Placental pericyte (primary cell): Measurements from ENCODE around the gene TCTN2.

- CAGE, long polyA plus RNA: no peak
Measured at GRCh38 chr12:123522179-123522734, 11.3 kb downstream of the RILPL1 start.

- CAGE, long polyA plus RNA: no peak
Measured at GRCh38 chr12:123622022-123622637, 11.4 kb downstream of the EIF2B1 start.

- CAGE, long polyA plus RNA: no peak
Measured at GRCh38 chr12:123670753-123671936, at the start of gene TCTN2. TCTN2 (plus strand) TSS chr12:123671113.

DNA sequence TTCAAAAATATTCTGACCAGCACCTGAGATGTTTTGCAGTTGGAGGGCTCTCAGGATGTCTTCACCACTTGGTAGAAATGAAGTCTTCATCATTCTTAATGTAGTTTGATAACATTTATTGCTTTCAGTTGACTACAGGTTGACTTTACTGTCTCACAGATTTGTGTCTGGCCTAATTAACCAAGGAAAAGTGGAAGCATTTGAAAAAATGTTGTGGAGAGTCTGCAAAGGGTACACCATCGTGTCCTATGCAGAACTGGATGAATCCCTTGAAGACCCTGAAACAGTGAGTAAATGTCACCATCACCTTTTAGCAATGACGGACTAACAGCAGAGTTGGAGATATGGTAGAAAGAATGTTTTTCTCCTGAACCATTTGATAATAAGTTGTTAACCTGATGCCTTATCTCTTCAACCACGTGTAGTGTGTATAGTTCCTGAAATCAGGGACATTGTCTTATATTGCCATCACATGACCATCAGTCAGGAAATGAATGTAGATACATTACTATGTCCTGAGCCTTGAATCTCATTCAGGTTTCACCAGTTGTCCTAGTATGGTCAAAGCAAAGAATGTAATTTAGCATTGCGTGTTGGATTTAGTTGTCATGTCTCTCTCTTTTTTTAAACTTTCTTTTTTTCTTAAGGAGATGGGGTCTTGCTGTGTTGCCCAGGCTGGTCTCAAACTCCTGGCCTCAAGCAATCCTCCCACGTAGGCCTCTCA is 15.6 kb downstream of the ATP6V0A2 start:
- CAGE, long polyA plus RNA: no peak

DNA sequence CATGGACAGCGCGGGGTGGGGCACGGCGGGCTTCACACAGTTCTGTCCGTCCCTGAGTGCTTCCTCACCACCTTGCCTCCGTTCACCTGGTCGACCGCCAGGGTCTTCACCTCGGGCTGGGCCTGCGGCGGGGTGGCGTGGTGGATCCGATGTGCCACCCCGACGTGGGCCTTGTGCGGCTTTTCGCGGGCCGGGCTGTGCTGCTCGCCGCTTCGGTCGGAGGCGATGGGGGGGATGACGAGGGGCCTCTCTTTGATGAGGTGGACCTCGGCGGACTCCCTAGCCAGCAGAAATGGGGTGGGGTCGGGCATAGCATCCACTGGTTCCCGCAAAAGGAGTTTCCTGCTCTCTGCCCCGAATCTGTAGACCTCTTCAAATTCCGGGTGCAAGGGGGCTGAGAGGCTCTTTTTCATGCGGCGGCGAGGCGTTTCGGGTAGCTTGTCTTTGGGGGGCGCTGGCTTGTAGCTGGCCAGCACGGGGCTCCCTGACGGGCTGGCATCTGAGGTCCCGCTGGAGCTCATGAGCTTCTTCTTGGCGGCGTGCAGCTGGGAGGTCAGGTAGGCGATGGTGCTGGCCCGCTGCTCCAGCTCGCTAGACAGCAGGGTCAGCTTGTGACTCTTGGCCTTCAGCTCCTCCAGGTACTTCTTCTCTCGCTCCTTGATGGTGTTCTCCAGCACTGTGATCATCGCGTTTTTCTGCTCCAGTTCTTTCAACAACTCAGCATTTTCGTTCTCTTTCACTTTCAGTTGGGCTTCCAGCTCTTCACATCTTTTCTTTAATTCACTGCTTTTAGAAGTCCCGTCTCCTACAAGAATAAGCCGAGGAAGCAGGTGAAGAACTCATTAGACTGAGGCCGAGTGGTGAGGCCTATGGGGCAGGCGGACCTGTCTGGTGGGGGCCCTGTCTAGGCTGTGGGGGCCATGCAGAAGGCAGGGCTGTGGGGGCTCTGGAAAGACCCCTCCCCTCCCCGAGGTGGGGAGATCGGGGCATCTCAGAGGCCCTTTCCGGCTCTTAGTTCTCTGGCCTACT is 35.3 kb downstream of the CCDC92 start:
- CAGE, long polyA plus RNA: no peak

- CAGE, long polyA plus RNA: no peak
Measured at GRCh38 chr12:123942108-123942925, 30.3 kb downstream of the CCDC92 start.

- CAGE, long polyA plus RNA: no peak
Measured at GRCh38 chr12:124008353-124008725, 35.3 kb downstream of the ZNF664 start.

DNA sequence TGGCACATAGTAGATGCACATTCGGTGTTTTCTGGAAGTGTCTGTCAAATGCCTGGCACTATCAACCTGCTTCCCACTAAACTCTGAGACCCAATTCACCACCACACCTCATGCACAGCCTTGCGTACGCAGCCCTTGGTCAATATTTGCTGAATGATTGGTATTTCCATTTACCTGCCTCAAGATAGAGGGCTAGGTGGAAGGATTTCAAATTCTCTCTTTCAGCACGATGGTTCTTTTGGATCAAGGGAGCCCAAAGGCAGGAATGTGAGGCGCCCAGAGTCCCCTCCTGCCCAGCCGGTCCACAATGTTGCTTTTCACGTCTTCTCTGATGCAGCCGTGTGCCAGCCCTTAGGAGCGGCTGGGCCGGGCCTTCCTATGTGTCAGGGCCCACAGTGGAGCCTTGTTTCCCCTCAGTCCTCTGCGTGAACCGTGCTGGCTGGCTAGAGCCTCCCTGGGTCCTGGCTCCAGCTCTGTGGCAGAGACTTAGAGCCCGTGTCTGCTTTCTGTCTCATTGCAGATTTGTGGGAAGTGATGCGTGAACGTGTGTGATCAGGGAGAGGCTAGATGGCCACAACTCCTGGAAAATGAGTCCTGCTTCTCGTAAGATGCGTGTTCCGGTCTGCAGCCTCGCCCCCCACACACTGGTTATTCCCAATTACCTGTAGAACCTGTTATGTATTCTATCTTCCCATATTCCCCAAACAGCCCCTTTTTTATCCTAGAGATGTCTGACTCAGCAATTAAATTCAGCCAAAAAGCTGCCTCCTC is 99.8 kb upstream of the RFLNA start:
- CAGE, long polyA plus RNA: no peak

GRCh38 chr12:124238675-124239420 is 56.0 kb upstream of the RFLNA start:
- CAGE, long polyA plus RNA: no peak

DNA sequence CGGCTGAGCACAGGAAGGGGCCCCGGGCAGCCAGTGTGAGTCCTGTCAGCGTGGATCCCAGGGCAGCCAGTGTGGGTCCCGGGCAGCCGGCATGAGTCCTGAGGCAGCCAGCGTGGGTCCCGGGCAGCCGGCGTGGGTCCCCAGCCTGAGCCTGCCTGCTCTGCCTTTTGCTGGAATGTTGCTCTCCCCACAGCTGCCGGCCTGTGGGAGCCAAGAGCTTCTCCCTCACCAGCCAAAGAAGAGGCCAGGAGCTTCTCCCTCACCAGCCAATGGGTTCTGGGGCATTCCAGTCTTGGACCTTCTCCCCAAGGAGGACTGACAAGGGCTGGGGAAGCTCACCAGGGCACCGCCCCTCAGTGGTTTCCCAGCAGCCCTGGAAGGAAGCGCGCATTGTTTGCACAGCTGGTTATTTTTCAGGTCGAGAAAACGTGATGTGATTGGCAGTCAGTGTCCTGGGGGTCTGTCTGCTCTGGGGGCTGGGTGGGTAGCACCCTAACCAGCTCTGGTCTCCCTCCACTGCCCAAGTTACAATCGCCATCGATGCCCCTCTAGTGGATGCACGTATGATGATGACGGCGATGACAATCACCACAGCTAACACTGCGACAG is 14.9 kb upstream of the RFLNA start:
- CAGE, long polyA plus RNA: no peak

- CAGE, long polyA plus RNA: no peak
Measured at GRCh38 chr12:124300094-124300525, 5.2 kb downstream of the RFLNA start.

DNA sequence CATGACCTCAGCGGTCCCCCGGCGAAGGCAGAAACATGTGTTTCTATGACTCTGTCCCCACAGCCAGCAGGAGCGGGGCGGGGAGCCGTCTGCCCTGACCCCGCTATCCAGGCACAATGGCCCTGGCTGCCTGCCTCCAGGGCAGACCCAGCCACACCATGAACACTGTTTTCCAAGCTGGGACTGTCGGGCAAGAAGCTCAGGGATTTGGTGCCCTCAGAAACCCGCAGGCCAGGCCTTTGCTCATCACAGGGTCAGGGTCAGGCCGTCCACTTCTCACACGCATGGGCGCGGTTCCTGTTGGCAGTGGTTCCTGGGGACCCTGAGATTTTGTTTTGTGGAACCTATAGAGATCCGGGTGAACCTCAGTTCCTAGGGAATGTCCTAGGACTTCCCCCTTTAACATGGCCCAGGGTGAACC is 75.1 kb downstream of the RFLNA start:
- CAGE, long polyA plus RNA: no peak

DNA sequence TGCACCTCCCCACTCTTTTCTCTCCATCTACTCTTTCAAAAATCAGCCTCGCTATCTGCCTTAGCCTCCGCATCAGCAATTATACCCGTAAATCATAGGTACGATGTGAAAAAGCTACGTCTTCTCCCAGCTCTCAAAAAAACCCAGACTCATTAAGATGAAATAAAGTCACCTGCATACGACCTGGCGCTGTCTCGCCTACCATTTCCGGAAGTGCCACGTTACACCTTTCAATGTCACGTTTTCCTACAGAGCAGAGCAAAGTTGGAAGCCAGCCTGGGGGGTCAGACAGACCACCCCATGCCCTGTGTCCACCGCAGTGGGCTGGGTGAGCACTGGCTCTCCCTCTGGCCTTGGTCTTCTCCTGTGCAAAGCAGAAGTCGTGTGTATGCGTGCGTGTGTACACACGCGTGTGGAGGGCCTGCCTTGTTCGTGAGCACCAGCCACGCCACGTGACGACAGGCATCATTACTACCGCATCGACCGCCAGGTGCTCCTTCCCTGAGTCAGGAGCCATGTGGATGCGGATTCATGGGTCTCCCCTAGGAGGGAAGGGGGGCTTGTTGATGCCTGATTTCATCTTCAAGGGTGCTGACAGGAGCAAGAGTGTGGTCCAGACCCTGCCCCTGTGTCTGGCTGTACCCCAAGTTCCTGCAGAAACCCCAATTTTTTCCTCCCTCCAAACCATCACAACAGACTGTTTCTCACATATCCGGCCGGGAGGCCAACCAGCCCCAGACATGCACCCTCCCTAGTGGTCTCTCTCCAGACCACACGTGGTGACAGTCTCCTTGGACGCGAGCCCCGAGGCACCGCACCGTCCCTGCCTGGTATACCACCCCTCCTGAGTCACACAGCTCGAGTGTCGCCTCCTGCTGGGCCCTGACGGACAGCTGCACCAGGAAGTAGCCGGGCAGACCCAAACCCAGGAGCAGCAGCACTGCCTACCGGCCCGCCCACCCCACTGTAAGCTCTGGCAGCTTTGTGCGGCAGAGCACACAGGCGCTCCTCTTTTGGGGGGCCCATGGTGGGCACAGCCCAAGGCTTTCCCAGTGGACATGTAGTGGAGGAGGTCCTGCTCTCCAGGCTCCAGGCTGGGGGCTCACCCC is 97.1 kb downstream of the RFLNA start:
- CAGE, long polyA plus RNA: no peak

GRCh38 chr12:124432912-124433629 is 134.3 kb downstream of the NCOR2 start:
- CAGE, long polyA plus RNA: no peak

GRCh38 chr12:124437786-124438391 is 129.5 kb downstream of the NCOR2 start:
- CAGE, long polyA plus RNA: no peak

- CAGE, long polyA plus RNA: no peak
Measured at GRCh38 chr12:124467053-124467378, 100.4 kb downstream of the NCOR2 start.

DNA sequence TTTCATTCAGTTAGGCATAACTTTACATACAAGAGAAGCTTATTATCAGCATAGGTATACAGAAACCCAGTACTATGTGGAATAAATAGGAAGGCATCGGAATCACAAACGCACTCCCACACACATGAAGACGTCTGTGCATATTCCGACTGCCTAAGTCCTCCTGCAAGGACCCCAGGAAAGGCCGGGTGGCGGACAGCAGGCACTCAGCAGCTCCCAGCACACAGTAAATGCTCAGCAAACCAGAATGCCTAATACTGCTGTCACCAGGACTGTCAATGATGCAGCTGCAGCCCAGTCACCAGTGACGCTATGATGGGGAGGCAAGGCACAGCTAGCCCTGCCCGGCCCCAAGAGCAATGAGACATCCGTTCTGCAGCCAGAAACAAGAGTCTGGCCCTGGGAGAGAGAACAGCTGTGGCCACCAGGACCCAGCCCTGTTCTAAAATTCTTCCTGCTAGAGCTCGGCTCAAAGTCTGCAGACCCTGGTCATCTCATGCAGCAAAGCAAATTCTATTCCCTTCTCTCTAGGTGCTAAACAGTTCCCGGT is 69.8 kb downstream of the NCOR2 start:
- CAGE, long polyA plus RNA: no peak

GRCh38 chr12:124531154-124532219 is 35.9 kb downstream of the NCOR2 start:
- CAGE, long polyA plus RNA: no peak

DNA sequence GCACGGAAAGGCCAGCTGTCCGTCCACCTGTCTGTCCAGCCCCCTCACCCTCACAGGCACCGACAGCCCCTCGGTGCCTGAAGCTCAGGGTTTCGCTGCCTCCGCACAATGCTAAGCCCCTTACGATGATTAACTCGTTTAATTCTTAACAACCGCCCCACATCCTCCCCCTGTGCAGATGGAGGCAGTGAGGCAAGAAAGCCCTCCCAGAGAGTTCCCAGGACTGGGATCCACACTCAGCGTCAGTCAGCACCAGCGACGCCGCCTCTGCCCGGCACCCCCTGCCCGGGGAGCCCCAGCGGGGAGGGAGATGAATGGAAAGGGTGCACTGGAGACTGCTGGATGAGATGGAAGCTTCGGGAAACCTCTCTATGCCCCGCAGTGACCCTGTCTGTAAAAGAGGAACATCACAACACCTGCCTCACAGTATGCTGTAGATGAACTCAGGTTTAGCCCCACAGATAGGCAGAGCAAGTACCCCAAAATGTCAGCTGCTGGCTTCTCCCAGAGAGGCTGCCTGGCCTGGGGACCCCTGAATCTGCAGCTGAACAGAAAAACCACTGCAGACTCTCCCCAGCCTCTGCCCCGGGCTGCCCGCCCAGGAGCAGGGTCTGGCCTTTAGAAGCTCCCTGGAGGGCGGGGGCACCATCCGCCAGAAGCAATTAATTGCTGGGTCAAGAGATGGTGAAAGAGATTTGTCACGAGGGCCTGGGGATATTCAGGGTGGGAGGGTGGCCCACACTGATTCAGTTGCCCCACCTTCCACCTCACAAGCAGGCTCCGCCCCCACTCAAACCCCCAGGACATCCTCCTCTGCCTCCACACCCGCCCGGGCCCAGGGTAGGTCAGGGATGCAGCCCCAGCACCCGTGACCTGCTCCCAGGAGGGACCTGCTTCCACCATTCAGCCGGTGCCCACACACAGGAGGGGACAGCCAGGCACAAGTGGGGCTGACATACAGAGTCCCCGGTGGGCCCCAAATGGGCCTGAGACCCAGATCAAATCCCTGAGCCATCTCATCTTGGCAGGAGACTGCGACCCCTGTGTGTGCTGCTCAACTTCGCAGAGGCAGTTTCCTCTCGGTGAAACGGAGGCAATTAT is 23.3 kb downstream of the NCOR2 start:
- CAGE, long polyA plus RNA: no peak

GRCh38 chr12:124566848-124566946 is 715 bp downstream of the NCOR2 start:
- CAGE, long polyA plus RNA: no peak